Occipital lobe (tissue), 2 donors: Measurements from ENCODE around the genes MRPS23, SRSF1, MTMR4 and SEPTIN4.

- RAMPAGE, long total RNA, result no peak
Measured at GRCh38 chr17:57553414-57553887, 191.6 kb downstream of the CCDC182 start.

- RAMPAGE, long total RNA, result no peak
Measured at GRCh38 chr17:57569942-57570311, 175.2 kb downstream of the CCDC182 start.

DNA sequence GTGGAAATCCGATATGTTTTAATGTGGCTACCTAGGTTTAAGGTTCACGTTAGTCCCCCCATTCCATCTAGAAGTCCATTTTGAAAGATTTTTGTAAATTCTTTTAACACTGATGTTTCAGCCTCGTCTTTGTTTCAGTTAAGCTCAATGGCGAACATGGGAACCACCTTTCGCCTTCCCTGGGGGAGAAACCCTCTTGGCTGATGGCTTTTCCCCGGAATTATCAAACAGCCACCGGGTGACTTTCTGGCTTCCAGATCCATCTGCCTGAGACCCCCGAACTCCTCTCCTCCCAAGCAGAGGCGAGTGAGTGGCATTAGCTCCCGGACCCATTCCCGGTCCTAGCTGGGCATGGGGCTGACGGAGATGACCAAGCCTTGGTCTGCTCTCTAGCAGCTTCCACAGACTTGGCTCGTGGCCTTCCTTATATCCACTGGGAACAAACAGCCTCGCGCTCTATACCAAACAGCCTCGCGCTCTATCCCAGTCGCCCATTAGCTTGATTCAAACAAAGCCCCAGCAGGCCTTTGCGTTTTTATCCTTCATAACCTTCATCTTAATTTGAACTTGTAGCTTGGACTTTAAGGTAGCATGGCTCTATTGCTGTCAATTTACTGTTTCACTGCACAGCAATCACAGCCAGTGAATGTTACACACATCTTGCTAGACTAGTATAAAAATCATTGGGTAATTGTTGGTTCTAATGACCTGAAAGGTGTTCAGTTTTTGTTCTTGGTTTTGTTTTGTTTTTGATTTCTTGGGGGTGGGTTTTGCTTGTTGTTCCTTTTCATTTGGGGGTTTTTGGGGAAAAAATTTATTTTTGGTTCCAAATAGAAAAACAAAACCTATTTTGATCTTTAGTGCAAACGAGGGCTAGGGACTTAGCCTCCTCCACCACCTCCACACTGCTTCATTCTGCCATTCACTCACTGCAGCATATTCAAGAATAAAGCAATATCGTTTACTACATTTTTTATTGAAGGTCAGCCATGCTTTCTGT is 62.2 kb downstream of the CCDC182 start:
- RAMPAGE, long total RNA, result no peak

GRCh38 chr17:57849917-57851013 is at the start of gene MRPS23:
Gene MRPS23 (minus strand): TSS chr17:57850044.
- RAMPAGE, long total RNA, result start-site peak on the minus strand at chr17:57850015-57850072, 1,875 and 609 reads in 2 replicates

- RAMPAGE, long total RNA, result no peak
Measured at GRCh38 chr17:57873026-57874100, 23.5 kb upstream of the MRPS23 start.

- RAMPAGE, long total RNA, result no peak
Measured at GRCh38 chr17:57874278-57875285, 24.7 kb upstream of the MRPS23 start.

DNA sequence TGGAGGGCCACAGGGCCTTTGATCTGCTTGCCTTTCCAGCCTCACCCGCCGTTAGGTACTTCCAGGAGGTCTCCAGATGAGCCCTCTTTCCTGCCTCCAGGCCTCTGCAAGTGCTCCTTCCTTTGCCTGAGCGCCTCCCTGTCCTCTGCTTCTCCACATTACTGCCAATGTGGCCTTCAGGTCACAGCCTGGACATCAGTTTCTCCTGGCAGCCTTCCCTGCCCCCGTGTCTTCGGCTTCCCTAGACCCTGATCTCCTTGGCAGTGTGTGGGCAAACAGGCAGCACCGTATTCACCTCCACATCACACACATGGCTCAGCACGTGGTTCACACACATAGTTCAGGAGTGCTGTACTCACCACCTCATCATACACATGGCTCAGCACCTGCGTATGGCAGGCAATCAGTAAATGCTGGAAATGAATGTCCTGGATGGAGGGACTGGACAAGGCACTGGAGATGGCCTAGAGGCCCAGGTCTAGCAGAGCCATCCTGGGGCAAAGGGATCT is 26.4 kb upstream of the MRPS23 start:
- RAMPAGE, long total RNA, result no peak

DNA sequence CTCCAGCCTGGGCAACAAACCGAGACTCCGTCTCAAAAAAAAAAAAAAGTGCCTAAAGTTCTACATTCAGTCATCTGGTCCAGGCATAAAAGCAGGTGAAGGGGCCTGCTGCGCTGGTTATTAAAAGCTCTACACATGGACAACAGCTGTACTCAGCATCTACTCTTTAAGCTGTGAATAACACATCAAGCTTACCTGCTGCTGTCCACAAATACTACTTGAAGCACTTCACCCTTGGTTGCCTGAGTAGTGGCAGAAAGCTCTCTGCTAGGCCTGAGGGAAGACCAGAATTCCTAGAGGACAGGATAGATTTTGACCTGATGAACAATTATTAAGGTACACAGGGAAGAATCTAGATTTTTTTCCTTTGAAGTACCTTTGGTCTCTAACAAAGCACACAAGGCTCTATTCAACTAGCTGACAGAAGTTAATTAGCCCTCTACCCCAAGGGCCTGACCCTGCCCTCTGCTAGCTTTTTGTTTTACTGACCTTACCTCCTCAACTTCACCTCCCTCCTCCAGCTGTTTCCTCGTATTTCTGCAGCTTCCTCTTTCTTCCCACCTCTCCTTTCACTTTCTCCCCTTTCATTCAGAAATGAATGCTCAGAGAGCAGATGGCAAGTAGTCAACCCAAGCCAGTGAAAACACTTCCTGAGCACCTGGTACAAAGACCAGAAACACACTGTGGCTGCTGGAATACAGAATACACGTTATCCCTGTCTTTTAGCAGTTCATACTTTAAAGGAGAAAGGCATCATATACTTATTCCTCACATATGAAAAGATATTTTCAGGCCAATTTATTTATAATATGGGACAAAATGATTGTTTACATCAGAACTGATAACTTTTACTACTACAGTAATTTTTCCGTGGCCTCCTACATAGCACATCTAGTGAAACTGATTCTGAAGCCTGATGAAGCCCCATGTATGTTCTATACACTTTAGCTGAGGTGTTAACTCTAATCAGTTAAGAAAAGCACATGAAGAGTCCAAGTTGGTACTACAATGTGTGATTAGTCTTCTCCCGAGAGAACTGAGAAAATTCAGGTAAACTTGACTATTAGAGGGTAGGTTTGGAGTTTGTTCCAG is 5.6 kb upstream of the VEZF1 start:
- RAMPAGE, long total RNA, result no peak

DNA sequence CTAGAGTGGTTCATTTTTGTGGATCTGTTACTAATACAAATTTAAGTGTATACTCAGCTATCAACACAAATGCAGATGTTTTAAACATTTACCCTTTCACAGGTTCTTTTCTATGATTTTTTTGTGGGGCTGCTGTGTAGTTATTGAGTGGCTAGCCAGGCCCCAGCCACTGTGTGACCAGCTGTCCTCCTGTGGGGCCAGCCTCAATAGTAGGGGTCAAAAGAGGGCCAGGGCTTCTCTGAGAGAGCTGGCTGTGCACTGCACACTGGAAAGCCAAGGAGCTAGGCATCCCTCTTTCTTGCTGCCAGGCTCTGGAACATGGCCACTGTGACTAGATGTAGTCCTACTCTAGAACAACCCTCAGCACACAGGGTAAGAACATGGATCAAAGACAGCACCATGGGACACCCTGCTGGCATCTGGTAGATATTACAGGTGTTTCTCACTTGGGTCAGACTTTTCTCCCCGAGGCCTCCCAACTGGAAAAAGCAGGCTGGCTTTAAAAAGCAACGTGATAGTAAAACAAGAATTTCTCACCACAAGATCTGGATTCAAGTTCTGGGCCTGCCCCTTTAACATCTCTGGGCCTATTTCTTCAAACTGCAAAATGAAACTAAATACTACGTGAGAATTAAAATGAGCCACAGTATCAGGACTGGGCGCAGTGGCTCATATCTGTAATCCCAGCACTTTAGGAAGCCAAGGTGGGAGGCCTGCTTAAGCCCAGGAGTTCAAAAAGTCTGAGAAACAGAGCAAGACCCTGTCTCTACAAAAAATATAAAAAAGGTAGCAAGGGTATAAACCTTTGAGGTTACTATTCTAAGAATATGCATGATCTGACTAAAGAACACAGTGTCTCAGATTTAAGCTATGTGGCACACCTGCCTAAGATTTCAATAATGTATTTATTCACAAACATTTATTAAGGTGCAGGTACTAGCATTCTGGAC is 7.4 kb upstream of the VEZF1 start:
- RAMPAGE, long total RNA, result no peak

DNA sequence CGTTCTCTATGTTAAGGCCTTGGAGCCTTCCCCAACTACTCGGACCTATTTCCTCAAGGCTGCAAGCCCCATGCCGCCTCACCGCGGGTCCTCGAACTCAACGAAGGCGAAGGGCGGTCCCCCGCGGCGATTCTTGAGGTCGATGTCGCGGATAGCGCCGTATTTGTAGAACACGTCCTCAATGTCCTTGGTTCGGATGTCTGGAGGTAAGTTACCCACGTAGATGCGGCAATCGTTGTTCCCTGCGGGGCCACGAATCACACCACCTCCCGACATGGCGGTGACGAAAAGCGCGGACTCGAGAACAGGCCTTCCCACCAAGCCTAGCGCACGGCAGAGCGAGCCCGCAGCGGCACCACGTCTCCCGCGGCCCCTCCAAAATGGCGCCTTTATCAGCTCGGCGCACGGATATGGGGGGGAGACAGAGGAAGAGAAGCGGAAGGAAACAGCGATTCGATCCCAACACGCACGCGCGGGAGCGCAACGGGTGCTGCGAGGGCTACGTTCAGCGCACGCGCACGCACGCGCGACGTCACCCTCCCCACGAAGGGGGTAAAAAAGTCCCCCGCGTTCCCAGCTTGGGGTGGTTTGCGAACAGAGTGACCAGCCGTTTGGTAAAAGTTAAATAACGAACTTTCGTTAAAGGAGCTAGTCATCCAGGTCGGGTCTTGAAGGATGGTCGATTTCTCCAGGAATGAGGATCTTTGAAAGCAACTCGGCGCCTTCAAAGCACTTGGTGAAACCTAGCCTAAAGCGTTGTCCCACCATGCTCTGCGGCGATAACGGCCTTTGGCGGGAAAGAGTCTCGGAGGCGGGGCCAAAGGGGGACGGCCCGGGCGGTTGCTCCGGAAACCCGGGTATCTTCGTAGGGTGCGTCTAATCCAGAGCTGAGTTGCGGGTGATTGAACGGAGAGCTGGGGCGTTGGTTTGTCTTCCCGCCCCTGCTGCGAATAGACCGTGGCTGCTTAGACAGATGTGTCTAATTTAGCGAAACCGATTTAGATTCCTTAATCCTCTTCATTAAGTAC is at the start of gene SRSF1:
Gene SRSF1 (minus strand): TSS at position 385 of the 1,028 bp plus-strand sequence.
- RAMPAGE, long total RNA, result start-site peak on the minus strand centred at position 383 of the sequence, 36 bp wide, 546 and 1,053 reads in 2 replicates

GRCh38 chr17:58085593-58086284 is 2.5 kb downstream of the DYNLL2 start:
- RAMPAGE, long total RNA, result no peak

- RAMPAGE, long total RNA, result no peak
Measured at GRCh38 chr17:58324683-58325714, 3.6 kb downstream of the TSPOAP1 start.

DNA sequence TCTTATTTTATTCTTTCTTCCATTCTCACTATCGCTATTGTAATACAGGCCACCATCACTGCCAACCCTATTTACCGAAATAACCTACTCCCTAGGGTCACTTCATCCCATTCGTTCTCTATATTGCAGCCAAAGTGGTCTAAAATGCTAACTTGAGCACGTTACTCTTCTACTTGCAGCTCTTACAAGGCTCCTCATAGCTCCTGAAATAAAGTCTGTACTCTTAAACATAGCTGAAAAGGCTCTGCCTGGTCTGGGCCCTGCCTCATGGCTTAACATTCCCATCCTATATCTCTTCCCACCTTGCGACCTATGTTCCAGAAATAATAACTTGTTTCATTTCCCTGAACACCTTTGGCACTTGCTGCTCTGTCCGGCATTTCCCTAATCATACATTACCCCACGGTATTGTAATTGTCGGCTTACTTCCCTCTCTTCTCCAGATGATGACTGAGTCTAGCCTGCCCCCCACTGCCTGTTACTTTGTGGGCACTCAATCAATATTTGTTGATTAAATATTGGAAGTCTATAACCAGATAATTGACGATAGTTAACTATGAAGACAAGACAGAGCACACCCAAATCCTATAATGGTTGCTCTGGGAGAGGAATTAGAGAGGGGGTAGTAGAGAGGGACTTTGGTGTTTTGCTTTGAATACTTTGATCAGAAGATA is 23.2 kb upstream of the SUPT4H1 start:
- RAMPAGE, long total RNA, result no peak

DNA sequence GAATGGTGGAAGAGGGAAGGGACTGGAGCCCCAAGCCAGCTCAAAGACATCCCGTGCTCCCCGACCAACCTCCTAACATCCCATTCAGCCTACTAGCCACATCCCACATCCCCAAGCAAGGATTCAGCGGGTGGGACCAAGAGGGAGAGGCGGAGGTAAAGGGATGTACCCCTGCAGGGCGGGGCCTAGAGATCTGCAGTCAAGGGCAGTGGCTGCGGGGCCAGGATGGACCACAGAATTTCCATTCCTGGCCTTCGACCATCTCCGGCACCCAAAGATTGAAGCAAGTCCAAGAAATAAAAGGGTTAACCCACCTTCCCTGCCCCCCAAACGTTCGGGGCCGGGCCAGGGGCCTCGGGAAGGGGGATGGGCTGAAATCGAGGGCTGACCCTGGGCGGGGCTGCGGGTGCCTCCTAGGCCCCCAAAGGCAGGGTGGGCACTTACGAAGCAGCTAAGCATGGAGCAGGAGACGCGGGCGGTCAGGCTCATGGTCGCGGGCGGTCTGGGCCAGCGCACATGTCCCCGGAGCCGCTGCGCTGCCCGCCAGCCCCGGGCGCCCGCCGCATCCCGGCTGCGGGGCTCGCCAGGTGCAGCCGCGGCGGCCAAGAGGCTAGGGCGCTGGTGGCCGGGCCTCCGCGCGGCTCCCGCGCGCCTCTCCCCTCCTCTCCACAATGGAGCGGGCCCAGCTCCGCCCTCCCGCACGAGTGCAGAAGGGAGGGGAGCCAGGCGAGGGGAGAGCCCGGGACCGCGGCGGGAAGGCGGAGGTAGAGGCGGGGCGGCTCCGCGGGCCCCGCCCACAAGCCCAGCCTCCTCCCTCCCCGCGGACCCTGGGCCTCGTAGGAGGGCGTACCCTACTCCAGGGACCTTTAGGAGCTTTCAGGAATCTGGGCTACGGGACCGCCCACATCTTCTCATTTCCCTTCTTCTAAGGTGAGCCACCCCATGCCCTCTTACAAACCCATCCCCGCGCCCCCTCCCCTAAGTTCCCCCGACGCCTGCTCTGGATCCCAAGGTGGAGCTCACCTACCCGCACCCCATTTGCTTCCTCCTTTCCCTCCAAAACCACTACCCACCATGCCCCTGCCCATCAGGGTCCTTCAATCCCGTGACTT is at the start of gene MTMR4:
Gene MTMR4 (minus strand): TSS at position 720 of the 1,112 bp plus-strand sequence.
- RAMPAGE, long total RNA, result no peak

- RAMPAGE, long total RNA, result no peak
Measured at GRCh38 chr17:58528733-58529764, 14.6 kb upstream of the MTMR4 start.

- RAMPAGE, long total RNA, result no peak
Measured at GRCh38 chr17:58544039-58544597, at the start of gene SEPTIN4. Gene SEPTIN4 (minus strand): TSS chr17:58544328.

DNA sequence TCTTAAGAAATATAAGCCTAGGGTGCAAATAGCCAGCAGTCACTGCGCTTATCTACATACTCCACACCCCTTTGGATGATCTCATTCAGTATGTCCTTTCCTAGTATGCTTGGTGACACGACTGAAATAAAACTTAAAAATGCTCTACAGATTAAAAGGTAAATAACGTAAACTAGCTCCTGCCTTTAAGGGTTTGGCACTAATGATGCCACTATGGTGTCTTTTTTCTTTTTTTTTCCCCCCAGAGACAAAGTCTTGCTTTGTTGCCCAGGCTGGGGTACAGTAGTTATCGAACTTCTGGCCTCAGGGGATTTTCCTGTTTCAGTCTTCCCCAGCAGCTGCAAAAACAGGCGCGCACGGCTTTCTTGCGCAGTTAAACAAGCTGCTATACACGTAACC is 12.0 kb downstream of the IGBP1C start:
- RAMPAGE, long total RNA, result no peak

- RAMPAGE, long total RNA, result no peak
Measured at GRCh38 chr17:59212696-59213392, 3.0 kb downstream of the SMG8 start.

DNA sequence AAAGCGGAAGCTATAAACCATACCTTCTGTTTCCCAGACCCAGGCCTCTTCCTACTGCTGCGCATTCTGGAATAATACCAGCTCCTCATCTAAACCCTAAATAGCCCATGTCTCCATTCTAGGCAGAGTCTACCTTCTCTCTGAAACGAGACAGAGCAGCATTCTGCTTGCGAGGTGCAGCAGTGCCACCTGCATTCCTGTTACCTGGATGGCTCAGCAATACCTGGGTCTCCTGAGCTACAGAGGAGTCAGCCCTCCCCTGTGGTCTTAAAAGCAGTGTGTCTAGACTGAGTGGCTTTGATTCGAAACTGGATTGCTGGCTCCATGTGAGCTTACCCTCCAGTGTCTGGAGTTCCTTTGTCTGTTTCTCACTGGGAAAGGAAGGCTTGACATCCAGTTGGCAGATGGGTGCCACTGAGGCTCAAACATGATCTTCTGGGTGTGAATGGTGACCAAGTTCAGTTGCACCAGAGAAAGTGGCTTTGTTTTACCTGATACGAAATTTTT is 6.5 kb downstream of the YPEL2 start:
- RAMPAGE, long total RNA, result no peak

GRCh38 chr17:59370839-59372077 is 39.8 kb downstream of the YPEL2 start:
- RAMPAGE, long total RNA, result no peak